ENCODE measurements around the gene LHX4.

DNA sequence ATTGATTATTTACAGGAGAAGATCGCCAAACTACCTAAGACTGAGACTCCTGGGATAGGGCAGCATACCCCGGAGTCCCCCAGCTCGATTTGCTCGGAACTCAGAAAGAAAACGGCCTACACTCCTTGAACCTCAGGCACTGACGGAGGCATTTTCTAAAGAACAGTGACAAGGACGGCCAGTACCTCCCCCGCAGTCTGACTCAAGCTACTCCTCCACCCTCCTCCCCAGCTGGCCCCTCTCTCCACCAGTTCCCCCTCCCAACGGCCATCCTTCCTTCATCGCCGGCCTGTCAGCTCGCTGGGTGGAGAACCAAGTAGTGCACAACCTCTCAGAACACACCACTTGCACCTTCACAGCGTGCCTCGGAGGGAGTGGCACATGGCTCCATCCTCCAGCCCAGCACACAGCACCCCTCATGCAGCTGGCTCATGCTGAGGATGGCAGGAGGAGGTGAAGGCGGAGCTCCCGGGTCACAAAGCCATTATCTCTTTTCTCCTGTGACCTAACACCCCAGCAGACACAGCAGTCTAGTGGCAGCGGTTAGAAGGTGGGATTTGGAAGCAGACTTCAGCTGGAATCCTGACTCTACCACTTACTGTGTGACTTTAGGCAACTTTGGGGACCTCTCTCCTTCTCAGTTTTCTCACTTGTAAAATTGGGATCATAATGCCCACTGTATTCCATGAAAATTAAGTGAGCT is 58.8 kb downstream of the TOR1AIP2 start:
- PRO-cap = no peak

DNA sequence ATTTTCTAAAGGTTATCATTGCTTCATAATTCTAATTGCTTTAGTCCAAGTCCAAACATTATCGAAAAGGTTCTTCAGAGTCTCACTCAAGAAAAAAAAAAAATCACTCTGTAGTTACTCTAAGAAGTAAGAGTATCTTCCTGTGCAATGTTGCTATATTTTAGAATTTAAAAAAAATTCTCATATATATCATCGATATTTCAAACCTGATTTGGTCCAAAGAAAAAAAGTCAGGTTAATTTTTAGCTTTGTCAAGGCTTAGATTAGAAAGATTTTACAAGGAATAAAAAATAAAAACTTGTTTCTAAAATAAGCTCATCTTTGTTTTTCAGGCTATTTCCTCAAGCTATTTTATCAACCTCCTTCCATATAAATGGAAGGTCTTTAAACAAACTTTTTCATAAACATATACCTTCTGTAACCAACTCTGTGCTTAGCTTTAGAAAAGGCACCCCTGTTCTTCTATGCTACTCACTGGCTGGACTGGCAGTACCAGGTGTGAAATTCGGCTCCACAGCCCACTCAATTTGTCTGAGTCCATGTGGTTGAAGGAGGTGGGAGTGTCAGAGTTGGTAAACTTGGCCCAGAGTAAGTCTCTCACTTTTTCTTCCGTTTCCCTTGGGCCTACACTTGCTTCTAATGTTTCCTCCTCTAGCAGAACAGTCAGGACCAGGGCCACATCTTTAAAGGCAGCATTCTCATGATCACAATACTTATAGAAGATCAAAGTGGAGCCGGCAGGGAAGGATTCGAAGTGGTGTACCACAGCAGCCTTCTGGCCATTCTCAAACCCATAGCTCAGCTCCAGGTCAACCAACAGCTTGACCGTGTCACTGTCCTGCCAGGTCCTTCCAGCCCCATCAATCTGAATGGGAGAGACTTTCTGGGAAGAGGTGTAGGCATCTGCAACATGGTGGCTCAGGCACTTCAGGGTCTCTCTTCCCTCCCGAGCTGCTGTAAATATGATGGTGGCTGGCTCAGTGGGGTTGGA is 31.7 kb downstream of the TOR1AIP2 start:
- PRO-cap = no peak

DNA sequence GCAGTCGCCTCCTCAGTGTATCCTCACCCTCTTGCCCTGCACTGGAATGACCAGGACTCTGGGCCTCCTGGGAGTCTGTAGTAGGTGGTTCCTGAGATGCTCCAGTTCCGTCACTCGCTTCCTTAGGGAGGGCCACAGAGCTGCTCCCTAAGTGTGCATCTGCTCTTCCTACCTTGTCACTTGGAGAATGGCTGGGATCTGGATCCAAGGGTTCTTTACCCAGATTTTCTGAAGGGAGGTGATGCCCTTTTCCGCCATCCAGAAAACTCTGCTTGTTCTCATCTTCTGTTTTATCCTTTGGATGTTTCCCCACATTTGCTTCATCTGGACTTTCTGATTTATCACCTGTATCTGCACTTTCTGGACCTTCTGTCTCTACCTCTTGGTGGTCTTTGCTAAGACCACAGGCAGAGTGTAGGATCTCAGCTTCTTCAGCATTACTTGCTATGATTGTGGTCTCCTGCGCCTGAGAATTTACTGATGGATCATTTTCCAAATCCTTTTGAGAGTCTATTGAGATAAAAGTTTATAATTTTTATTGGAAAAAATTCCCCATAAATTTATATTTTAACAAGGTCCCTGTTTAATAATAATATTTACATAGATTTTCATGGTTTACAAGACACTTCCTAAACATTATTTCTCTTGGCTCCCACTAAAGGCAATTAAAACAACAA is 26.6 kb downstream of the TOR1AIP2 start:
- PRO-cap = no peak

DNA sequence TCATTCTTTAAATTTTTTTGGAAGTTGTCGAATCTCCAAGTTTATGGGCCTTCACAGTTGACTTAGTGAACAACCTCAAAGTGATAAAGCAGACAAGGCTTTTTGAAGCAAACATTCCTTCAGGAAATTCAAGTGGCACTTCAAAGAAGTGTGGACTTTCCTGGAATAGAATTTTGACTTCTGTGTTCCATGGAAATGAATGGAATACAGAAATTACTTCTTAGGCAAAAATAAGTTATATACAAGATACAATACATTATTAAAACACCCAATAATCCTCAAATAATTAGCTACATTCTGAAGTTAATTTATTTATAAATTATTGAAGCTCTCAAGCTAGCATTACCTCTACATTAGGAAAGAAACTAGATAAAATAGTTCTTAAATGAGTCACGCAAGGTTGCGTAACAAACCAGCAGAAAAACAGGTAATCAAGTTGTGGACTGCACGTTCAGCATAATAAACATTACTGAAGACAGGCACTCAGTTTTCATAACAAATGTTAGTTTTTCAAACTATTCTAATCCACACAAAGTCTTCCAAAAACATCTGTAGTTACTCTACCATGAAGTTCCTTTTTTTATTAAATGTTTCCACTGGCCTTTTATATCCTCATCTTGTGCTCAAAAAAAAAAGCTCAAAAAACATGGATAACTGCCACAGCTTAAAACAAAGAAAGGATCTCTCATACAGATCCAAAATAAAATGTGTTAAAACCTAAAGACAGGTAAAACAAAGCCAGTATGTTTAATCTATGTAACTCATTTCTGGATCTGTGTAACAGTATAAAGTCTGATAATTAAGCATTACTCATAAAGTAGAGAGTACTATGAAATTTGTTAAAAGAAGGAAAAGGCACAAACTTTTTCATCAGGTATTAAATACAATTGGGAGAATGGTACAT is 1.3 kb downstream of the TOR1AIP2 start:
- PRO-cap = no peak

DNA sequence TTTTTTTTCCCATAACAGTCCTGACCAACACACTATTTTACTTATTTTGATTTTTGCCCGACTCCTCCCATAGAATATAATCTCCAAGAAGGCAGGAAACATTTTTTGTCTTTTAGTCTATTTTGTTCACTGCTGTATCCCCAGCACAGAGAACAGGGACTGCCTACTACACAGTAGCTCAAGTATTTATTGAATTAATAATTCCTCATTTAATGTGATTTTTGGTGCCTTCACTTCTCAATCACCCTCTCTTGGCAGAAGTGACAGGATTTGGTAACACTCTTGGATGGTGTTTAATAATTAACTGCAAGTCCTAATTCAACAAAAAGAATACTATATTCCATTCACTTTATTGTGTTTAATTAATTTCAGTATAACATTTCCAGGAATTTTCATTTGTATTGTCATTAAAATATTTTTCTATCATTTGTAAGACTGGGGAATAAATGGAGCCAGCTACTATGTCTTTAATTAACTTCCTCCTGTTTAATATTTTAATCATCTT is 941 bp upstream of the TOR1AIP2 start:
- PRO-cap = no peak

GRCh38 chr1:179883623-179884424 is 1.7 kb downstream of the TOR1AIP1 start:
- PRO-cap = no peak

DNA sequence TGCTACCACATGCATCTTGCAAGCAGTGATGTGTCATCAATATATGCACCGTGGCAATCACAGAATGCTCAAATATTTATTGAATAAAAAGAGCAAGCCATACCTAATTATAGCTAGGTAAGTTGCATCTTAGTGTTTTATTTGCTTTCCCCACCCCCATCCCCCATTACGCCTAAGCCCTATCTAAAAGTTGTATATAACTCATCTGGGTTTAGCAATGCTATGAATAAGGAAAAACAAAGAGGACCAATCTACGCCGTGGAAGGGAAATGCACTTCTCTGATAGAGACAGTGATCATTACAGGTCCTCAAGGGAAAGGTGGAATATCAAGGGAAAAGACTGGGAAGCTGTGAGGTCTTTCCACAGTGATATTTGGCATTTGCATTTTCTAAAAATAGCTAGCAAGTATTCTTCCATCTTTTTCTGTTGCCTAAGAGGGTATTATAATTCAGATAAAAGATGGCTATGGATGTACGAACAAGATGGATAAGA is 32.2 kb upstream of the CEP350 start:
- PRO-cap = no peak

- PRO-cap = no peak
Measured at GRCh38 chr1:179953539-179953879, 1.1 kb upstream of the CEP350 start.

DNA sequence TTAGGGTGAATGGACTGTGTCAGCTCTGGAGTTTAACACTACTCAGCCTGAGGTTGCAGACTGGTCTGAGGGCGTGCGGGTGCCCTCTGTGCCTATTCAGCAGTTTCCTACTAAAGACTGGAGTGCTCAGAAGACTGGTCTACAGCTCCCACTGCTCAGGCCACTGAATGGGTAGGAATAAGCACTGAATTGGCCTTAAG is 14.6 kb downstream of the CEP350 start:
- PRO-cap = no peak

- PRO-cap = no peak
Measured at GRCh38 chr1:179969919-179970473, 15.4 kb downstream of the CEP350 start.

GRCh38 chr1:179971956-179972617 is 17.5 kb downstream of the CEP350 start:
- PRO-cap = no peak

DNA sequence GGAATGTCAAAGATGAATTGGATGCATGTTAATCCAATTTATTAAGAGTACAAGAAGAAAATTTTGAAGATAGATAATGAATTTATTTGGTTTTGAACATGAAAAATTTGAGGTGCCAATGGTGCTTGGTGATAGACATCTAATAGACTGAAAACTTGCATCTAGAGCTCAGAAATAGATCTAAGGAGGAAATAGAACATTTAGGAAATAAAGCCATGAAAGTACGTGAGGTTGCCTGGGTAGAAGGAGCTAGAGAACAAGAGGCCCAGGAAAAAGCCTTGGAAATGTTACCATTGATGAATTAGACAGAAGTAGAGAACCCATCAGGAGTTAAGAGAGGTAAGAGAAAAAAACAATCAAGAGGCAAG is 21.0 kb downstream of the CEP350 start:
- PRO-cap = no peak

DNA sequence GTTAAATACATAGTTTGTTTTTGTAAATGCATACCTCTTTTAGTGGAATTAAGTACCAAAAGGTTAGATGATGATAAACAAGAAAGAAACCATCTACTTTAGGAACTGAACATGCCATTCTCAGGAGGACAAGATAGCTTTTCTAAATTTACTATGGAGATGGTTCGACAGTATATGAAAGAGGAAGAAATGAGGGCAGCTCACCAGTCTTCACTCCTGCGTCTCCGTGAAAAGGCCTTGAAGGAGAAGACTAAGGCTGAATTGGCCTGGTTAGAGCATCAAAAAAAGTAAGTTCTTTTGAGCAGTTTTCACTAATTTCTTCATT is 99.0 kb downstream of the CEP350 start:
- PRO-cap = no peak

DNA sequence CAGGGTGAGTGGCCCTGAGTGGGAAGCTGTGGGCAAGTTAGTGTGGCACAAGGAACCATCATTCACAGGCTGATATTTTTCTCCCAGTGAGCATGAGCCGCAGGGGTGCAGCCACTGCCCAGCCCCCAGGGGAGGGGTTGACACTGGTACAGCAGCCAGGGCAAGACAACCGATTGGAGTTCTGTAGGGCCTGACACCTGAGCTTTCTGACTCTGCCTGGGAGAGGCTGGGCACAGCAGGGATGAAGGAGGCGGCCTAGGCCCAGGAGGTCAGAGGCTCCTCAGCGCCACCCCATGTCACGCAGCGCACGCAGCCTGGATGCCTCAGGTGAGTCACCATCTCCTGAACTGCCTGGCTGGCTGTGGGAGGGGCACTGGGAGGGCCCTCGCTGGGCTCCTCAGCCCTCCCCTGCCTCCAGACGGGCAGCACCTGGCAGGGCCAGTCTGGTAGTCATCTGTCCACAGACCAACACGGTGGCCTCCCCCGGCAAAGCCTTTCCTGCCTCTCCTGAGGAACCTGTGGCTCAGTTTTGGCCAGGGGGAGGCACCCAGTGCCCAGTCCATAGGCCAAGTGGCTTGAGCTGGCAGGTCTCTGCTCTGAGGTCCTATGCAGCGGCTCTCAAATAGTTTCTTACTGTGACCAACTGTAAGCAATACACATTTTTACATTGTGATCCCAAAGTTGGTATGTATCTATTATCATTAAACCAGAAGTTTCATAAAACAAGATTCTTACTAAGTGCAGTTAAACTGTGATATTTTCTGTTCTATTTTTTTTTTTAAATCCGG is 13.4 kb downstream of the QSOX1 start:
- PRO-cap = no peak

DNA sequence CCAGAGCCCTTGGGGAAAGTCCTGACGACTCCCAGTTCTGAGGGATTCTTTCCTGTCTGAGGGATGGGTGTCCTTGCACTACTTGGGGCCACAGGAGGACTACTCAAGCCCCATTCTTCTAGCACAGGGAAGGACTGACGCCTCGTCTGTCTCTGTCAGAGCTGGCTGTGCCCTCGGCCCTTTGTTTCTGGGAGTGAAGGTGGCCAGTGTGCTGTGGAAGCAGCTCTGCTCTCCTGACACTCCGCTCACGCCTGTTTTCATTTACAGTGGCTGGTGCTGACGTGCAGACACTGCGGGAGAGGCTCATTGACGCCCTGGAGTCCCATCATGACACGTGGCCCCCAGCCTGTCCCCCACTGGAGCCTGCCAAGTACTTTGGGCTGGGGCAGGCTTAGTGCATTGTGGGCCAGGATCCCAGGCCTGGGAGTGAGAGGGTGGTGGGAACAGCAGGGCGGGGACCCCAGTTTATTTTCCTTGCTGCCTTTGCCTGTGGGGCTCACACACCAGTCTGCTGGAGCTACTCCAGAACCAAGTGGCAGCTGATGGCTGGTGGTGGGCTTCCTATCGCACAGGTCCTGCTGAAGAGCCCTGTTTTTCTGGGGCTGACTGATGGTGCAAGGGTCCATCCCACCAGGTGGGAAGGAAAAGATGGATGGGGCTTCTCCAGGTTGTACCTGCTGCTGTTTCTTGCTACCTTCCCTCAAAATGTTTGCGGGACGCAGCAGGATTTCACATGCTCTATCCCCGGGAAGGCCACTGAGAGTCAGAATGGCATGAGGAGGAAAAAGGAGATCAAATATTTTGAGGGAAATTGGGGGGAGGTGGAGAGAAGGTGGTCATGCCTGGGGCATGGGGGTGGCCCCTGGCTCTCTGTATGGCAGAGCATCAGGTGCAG is 21.2 kb downstream of the QSOX1 start:
- PRO-cap = no peak

DNA sequence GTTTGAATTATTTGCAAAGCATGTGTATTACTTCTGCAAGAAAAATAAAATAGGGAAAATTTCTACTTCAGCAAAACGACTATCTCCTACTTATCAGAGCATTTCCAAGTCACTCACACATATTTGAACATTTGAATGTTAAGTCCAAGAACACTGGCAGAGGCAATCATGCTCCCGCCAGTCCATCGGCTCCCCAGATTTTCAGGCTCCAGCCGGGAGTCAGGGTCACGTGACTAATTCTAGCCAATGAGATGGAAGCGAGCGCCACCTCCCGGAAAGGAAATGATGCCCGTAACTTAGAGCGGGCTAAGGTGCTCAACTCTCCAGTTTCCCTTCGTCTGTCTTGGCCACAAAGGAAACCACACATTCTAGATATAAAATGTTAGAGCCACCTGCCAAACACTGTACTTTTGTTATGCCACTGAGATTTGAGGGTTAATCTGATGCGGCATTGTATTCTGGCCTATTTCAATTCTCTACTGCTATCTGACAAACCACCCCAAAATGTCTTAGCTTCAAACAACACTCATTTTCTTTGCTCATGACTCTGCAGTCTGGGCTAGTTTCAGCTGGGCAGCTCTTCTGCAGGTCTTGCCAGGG is 16.6 kb upstream of the LHX4 start:
- PRO-cap = no peak

DNA sequence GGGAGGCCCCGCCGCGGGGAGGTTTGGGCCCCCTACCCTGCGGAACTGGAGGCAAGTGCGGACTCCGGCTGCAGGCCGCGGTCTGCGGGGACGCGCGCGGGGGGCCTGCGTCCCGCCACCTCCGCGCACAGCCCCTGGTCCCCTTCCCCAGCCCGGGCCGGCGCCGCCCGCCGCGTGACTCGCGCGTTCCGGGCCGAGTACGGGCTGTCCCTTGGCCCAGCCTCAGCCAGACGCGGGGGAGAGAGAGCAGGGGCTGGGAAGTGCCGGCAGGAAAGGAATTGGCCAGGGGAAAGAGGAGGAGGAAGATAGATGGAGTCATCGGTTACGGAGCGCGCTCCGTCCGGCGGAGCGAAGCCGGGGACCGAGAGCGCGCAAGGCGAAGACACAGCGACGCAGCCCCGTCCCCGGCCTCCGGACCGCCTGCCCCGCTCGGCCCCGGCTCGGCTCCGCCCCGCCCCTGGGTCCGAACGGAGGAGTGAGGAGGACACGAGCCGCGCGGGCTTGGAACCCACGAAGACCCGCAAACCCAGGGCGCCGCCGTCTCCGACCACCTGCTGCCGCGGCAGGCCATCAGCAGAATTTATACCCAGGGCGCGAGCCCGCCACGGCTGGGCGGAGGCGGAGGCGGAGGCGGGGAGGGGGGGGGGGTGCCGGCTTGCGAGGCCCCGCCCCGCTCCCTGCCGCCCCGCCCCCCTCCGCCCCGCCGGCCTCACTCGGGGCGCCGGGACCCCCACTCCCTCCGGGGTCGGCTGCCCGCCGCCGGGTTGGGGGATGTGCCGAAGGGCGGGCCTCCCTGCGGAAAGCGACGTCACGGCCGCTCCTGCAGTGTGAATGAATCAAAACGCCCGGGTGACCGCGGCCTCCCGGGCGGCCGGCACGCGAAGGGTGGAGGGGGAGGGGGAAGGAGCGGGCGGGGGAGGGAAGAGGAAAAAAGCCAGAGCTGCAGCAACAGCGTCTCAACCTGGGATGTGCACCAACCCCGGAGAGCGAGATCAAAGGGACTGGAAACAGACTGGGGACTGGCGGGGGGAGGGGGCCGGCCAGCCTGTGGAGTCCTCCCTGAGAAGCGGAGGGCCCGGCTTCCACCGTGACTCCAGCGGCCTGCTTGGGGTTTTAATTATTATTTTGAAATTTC is at the start of gene LHX4:
Gene LHX4, plus strand, starts transcription at position 937 of the 1,135 bp plus-strand sequence.
- PRO-cap = unidirectional peak, minus-strand start at position 556 of the sequence

DNA sequence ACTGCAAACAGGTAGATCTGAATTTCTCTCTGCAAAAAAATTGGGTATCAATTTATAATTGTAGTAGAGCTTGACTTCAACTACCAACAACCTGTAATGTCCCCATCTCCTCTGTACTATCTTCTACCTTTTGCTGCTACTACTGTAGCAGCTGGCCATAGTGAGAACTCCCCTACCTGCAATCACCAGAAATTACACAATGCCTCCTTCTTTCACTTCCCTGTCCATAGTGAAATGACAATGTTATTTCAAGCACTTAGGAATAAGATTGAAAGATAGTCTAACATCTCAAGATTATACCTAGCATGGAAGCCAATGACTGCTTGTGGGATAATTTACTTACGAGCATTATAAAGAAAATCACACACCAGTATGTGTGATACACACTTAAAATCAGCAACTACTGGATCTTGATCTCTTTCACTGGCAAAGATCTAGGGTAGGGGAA is 100.3 kb downstream of the ACBD6 start:
- PRO-cap = no peak

- PRO-cap = no peak
Measured at GRCh38 chr1:180502771-180503319, 468 bp upstream of the ACBD6 start.

GRCh38 chr1:180541027-180541673 is 38.8 kb upstream of the ACBD6 start:
- PRO-cap = no peak